ENCODE measurements around a stretch of chr4.

DNA sequence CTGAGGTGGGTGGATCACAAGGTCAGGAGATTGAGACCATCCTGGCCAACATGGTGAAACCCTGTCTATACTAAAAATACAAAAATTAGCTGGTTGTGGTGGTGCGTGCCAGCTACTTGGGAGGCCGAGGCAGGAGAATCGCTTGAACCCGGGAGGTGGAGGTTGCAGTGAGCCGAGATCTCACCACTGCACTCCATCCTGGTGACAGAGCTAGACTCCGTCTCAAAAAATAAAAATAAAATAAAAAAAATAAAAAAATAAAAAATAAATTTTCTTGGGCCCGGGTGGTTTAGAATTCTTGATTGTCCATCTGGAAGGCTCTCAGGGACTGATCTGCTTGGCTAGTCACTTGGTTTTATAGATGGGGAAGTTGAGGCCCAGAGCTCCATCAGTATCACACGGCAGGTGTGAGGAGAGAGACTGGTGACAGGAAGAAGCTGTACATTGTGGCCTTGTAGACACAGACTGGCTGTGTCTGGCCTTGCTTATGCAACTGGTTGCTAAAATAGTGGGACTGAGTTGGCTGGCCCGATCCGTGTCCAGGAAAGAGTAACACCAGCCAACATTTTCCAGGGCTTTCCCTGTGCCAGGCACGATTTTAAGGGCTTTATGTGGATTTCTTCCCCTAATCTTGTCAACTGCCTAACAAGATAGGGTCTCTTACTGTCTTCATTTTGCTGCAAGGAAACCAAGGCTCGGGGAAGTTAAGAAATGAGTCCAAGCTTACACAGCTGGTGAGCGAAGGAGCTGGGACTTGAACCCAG, 2.7 kb downstream of the TBC1D14 start:
- PRO-cap: no peak
- RAMPAGE, long total RNA, 4 experiments: no peak in any of the 4 experiments

DNA sequence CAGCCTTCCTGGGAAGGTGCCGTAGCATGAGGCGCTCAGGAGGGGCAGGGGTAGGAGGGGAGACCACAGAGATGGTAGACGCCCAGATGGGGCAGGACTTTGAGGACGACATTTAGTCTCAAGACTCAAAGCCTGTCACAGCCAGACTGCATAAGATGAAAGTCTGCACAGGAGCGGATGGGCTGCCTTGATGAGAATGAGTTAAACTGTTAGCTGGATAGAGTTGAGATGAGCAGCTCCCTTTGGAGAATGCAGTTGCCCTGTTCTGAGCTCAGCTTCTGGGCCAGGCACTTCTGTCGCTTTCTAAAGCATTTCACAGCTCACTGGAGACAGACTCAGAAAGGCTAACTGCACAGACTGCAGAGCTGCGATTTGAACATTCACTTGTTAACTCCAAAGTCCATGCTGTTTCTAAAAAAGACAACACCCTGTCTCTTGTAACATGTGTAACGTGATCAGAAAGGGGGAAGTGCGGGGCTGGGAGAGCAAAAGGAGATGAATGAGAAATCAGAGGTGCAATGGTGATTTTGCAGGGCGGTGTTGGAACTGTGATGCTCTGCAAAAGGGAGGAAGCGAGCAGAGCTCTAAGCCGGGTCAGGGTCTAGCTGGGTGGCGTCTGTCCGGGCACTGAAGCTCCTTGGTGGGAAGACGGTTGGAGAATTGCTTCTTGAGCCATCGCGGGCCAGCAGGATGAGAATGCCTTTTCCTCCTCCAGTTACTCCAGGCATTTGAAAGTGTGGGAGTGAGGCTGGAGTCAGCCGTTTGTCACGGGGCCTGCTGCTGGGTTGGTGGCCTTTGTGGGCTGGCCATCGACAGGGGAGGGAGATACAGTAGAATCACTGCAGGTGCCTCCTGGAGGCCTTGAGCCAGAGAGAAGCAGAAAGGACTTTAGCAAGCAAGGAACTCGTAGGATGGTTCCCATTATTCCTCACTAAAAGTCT, 20.2 kb downstream of the TBC1D14 start:
- PRO-cap: no peak
- RAMPAGE, long total RNA, 4 experiments: no peak in any of the 4 experiments

GRCh38 chr4:6956953-6957650, 47.5 kb downstream of the TBC1D14 start:
- PRO-cap: no peak
- RAMPAGE, long total RNA, 4 experiments: no peak in any of the 4 experiments

GRCh38 chr4:6987401-6987964, 55.3 kb downstream of the CCDC96 start:
- PRO-cap: no peak
- RAMPAGE, long total RNA, 4 experiments: no peak in any of the 4 experiments

DNA sequence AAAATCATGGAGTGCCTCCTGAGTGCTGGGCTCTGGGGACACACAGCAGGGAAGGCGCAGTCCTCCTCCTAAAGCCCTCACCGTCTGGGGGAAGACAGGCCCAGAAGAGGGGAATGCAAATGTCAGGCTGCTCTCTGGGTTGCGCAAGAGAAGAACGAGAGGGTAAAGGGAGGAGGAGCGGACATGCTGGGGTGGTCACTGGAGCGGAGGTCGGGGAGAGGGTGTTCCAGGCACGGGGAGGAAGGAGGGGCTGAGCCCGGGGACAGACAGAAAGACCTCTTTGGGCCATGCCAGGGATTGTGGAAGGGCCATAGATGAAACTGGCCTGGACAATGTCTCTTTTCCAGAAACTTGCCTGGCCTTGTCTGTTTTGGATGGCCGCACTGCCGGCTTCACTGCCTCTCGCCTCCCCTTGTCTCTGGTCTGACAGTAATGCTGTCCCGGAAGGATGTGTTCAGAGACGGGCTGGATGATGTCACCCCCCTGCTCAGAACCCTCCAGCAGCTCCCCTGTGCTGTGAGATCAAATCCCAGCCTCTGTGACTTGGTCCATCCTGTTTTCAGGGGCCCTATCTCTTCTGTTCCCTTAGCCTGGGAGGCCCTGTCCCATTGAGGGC, 121.1 kb downstream of the SORCS2 start:
- PRO-cap: no peak
- RAMPAGE, long total RNA, 4 experiments: no peak in any of the 4 experiments

DNA sequence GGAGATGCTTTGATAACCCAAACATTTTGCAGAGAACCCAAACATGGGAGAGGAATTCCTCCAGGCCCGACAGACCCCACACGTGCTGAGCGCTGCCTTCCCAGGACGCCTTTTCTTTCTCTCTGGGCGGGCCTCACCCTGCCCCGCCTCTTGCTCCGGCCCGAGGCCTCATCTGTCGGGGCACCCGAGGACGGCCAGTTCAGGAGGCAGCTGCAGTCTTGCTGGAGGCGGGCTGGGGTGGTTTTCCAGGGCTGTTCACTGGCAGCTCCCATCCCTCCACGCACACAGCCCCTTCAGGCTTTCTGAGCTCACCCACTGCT, 99.4 kb downstream of the PSAPL1 start:
- PRO-cap: no peak
- RAMPAGE, long total RNA, 4 experiments: no peak in any of the 4 experiments

- PRO-cap: no peak
- RAMPAGE, long total RNA, 4 experiments: no peak in any of the 4 experiments
Observed at GRCh38 chr4:7490070-7490360, 55.3 kb upstream of the PSAPL1 start.

- PRO-cap: no peak
- RAMPAGE, long total RNA, 4 experiments: no peak in any of the 4 experiments
Observed at GRCh38 chr4:7646231-7647265, 211.8 kb upstream of the PSAPL1 start.

DNA sequence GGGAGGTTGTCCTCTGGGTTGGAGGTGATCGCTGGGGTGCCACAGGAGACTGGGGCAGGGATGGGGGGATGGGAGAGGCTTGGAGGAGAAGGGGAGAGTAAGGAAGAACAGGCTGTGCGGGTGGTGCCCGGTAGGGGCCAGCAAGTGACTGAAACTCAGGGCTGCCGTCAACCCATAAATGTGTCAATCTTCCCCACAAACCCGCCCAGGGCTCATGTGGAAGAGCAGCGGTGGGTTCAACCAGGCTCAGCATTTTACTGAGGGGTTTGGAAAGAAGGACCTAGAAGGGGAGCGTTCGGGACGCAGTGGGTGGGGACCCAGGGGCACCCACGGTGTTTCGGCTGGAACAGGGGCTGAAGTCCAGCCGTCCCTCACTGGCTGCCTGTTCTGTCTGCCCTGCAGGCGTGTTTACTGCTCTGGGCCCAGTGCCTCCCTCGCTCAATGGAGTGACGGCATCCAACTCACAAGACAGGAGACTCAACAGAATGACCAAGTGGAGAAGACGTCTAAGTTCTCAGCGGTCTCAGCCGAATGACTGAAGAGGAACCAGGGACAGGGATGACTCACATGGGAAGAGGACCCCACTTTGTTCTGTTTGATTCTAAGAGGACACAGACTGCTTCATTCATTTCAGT, 167.7 kb downstream of the AFAP1 start:
- PRO-cap: no peak
- RAMPAGE, long total RNA, 4 experiments: no peak in any of the 4 experiments

DNA sequence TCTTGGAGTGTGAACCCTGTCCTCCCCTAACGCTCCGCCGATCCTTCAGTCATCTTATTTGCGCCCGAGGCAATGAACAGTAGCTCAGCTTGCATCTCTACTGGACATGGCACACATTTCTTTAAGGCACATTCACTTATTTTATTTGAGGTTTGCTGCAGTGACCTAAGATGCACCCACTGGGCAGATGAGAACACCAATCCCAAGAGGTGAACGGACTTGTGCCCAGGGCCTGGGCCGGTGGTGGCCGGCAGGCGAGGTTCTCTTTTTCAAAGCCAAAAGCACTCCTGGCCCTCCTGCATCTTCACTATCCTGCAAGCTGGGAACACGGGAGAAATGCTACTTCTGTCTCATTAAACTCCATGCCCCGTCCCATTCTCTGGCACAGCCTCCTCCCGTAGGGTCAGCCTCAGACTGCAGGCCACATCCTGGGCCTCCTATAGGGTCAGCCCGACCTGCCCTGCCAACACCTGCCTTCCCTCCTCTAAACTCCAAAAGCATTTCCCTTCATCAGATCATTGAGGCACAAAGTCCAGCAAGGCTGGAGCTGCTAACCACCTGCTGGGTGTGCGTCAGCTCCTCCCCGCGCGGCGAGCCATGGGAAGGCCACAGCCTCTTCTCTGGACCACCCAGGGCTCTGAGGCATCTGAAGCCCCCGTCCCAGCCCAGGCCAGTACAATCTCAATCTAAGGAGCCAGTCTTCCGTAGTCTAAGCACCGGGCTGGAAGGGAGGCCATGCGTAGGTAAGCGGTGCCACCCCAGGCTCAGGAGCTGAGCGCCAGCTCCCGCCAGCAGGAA, 166.1 kb downstream of the AFAP1 start:
- PRO-cap: no peak
- RAMPAGE, long total RNA, 4 experiments: no peak in any of the 4 experiments

GRCh38 chr4:7929414-7930086, 10.1 kb downstream of the AFAP1 start:
- PRO-cap: no peak
- RAMPAGE, long total RNA, 4 experiments: no peak in any of the 4 experiments

DNA sequence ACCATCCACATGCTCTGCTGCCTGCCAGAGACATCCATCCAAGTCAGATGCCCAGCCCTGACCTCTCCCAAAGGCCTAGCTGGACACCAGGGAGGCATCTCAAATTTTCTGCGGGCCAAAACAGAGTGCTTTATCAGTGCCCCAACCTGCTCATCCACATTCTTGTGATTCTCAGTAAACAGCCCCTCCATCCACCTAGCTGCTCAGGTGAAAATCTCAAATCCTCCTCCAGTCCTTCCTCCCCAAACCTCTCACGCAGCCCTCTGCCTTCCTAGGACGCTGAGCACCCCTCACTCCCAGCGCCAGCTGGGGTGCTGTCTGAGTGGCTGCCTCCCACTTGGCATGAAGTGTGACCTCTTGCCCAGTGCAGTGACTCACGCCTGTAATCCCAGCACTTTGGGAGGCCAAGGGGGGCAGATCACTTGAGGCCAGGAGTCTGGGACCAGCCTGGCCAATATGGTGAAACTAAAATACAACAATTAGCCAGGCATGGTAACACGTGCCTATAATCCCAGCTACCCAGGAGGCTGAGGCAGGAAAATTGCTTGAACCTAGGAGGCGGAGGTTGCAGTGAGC, 1.6 kb upstream of the AFAP1 start:
- PRO-cap: no peak
- RAMPAGE, long total RNA, 4 experiments: no peak in any of the 4 experiments

DNA sequence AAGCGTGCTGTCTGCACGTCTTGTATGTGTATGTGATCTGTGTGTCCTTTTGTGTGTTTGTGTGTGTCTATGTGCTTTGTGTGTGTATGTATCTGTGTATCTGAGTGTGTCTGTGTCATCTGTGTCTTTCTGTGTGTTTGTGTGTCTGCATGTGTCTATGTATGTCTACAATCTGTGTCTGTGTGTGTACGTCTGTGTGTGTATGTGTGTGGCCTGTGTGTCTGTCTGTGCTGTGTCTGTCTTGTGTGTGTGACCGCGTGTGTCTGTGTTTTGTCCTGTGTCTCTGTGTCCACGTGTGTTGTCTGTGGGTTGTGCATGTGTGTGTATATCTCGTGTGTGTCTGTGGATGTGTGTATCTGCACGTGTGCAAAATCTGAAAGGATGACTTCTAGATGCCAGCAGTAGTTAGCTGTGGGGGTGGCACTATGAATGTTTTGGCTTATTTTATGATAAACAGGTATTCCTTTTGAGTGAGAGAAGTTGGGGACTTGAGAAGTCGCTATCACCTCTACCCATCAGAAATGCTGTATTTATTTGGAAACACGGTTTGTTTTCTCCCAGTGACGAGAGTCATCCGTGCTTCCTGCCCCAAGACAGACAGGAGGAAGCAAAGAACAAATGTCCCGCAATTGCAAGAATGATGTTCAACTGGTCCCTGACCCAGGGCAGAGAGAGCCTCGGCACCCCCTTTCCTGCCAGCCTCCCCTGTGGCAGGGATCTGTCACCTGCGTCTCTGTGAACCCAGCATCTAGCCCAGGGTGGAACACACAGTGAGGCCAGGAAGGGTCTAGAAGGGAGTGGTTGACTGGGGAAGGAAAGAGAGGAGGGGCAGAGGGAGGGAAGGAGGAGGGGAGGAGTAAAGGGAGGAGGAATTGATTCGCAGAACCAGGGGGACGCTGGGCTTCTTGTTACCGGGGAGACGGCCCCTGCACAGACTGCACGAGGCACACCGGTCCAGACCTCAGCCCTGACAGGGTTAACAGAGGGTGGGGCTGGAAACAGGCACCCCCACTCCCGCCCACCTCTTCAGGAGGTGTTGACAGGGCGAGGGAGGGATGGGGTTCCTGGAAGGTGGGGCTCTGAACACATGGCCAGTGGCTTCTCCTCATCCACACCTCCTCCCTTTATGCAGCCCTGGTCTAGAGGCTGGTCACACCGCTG, 88.3 kb downstream of the ABLIM2 start:
- PRO-cap: no peak
- RAMPAGE, long total RNA, 4 experiments: no peak in any of the 4 experiments

DNA sequence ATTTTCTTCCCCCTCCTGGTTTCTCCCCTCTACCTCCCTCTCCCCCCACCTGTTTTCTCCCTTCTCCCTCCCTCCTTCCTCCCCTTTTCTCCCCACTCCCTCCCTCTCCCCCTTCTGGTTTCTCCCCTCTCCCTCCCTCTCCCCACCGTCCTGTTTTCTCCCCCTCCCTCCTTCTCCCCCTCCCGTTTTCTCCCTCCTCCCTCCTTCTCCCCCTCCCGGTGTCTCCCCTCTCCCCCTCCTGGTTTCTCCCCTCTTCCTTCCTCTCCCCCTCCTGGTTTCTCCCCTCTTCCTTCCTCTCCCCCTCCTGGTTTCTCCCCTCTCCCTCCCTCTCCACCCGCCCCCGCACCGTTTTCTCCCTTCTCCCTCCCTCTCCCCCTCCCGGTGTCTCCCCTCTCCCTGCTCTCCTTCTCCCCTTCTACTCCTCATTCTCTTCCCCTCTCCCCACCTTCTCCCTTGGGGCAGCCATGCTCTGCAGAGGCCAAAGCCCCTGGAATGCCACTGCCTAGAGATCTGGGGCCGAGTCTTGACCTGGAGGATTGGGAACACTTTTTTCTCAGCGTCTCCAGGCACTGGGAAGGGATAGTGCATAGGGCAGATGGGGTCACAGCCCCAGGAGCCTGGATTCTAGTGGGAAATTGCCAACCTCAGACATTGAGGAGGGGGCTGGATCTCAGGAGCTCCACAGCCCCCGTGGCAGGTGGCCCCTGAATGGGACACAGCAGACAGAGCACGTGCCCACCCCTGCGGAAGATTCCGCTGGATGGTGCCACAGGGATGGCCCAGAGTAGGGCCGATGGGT, 12.2 kb downstream of the SH3TC1 start:
- PRO-cap: no peak
- RAMPAGE, long total RNA, 4 experiments: no peak in any of the 4 experiments

DNA sequence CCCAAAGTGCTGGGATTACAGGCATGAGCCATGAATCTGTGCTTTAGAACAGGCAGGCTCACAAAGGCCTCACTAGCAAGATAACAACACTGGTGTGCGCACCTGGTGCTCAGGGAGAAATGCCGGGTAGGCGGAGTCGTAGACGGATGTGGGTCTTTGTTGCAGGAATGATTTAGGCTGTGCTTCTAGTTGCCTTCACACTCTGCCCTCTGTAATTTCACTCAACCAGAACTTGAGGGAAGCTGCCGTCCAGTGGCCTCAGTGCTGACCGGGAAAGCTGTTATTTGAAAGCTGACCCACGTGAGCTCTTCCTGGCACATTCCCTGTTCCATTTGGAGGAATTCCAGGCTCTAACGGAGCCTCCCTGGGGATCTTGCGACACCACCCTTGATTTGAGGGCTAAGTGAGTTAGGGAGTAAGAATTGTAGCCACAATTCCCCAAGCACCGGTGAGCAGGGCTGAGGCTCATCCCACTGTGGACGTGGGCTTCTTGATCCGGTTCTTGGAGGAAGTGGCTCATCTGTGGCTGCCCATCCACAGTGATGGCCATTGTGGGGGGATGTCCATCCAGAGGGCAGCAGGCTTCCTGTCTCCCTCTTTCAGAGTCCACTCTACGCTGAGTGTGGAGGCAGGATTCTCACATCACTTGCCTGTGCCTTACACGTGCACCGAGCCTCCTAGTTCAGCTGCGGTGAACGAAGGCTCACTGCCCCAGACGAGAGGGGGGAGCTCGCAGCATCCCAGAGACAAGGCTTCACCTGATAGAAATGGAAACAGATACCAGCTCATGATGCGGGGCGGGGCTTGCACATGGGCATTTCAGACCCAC, 16.1 kb downstream of the SH3TC1 start:
- PRO-cap: no peak
- RAMPAGE, long total RNA, 4 experiments: no peak in any of the 4 experiments

DNA sequence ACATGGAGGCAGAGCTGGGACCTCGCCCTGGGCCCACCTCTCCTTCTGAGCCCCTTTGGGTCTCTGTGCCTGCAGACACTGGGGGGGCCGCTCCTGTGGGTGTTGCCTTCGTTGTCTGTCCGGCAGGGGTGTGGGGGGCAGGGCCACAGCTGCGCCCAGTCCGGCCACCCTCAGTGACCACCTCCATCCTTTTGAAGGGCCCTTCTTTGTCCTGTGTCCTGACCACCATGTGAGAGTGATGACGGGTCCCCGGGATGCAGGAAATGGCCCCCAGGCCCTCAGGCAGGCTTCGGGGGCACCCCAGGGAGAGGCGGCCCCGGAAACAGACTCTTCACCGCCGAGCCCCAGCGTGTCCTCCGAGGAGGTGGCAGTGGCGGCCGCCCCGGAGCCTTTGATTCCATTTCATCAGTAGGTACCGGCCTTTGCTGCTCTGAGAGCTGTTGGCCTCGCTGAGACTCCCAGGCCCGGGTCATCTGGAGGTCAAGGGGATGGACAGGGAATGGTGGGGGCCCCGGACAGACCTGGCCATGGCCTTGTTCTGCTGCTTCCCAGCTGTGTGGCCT, 17.8 kb downstream of the SH3TC1 start:
- PRO-cap: no peak
- RAMPAGE, long total RNA, 4 experiments: no peak in any of the 4 experiments

GRCh38 chr4:8274643-8275347, 5.2 kb downstream of the HTRA3 start:
- PRO-cap: no peak
- RAMPAGE, long total RNA, 4 experiments: no peak in any of the 4 experiments

DNA sequence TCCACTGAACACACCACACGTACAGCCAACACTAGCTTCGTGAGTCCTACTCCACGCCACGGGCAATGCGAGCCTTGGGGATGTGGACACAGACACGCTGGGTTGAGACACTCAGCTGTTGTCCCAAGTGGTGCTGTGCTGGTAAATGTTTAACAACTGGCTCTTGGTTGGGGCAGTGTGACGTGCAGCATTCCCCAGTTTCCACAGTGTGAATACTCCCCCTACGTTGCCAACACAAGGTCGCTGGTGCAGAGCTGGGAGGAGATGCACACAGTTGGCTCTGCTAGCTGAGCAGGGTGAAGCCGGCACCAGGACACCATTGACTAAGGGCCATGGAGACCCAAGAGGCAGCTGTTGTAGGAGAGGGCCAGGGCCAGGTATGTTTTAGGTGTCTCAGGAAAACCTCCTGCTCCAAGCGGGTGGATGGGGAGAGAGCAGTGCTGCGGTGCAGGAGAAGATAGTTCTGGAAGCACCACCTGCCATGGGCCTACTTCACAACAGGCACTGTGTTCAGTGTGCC, 65.6 kb downstream of the HTRA3 start:
- PRO-cap: no peak
- RAMPAGE, long total RNA, 4 experiments: no peak in any of the 4 experiments

DNA sequence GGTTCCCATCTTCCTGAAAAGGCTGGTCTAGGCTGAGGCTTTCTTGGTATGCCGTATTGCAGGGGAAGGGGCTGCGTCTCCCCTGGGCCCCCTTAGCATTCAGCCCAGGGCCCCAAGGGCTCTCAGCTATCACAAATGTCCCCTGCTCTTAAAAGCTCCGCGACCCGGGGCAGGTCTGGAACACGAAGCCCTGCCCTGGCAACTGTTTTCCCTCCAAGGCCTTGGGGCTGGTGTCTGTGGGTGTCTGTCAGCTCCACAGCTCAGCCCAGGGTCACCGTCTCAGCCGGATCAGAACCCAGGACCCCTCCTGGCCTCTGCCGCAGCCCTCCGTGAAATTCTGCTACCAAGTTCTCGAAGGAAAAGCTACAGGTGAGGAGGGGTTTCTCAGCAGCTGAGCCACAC, 61.3 kb downstream of the ACOX3 start:
- PRO-cap: no peak
- RAMPAGE, long total RNA, 4 experiments: no peak in any of the 4 experiments

DNA sequence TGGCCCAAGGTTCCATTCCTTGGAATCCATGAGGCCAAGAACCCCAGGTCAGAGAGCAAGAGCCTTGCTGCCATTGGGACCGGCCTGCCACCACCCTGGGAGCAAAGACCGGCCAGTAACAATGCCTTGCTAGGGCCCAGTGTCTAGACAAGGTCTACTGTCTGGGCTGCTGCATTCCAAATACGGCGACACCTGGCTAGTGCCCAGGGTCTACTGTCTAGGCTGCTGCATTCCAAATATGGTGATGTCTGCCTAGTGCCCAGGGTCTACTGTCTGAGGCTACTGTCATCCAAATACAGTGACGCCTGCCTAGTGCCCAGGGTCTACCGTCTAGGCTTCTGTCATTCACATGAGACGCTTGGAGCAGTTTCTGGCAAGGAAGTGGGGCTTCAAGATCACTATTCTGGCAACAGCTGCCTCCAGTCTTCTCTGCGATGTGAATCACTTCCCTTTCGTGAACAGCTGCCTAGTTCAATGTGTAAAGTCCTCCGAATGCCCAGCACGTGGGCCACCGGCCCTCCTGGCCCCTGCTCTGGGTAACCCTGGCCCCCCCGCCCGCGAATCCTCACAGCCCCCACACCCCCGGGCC, 12.8 kb downstream of the ACOX3 start:
- PRO-cap: no peak
- RAMPAGE, long total RNA, 4 experiments: no peak in any of the 4 experiments

Measured in sigmoid colon (tissue), 4 donors.